SEM (cell line): ENCODE results near the gene KCNMA1.

DNA sequence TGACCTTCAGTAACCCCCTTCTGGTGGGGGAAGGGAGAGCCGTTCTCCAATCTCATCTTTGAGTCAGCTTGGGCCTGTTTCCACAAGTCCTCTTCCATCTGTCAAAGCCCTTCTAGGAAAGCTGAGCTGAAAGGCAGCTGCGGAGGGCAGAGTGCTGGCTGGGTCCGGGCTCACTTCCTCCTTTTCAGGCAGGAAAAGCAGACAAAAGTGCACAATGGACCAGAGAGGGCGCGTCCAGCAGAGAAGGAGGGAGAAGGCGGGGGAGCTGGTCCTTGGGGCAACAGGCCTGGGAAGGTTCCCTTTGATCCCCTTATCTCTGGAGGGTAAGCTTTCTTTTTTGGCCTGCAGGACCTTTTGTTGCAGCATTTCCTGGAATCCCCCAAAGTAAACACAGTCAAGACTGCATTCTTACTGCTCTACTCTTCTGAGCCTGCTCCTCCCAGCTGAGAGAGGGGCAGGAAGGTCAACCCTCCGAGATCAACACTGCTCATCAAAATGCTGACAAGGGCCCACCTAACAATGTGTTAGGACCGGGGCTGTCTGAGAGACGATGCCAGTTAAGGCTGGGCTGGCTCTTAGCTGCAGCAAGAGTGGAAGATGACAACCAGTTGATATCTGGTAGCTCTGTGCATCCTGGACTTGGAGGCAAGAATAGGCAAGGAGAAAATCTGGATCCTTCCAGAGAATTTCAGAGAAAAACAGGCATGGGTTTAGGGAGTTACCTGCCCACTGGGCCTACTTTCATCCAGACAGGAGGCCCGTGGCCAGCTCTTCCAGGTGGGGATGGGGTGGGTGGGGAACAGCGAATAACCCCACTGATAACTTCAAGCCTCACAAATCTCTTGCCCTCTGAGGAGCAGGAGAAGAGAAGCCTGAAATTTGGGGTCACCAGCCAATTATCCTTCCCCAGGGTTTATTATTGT lies 1.0 kb upstream of the LRMDA start:
- PRO-cap: no peak

DNA sequence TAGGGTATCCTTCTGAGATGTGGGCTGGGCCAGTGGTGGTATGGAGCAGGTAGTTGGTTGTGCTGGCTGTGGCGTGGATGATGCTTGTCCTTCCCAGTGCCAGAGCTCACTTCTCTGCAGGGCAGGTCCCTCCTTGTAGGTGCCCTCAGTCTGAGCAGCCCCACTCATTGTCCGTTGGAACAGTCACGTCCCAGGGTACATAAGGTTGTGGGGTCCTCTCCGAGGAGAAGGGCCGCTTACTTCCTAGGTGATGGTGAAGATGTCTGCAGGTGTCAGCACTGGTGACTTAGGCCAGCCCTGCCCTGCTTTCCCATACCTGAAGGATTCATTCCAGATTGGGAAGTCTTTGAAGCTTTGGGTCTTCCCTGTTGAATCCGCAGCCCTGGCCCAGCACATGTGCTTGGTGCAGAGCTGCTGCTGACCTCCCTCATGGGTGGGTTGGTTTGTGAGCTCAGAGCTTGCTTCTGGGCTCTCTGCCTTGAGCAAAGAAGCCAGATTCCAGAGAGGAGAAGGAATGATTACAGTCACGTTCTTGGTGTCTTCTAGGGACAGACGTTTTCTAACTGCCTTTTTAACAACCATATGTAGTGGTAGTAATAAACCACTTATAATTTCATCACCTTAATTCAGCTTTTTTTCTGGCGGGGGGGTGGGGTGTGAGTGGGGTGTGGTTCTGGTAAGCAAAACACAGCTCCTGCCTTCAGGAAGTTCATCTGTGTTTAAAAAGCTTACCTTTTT lies 39.3 kb downstream of the LRMDA start:
- PRO-cap: no peak

- PRO-cap: no peak
Observed at GRCh38 chr10:75576852-75578056, 145.8 kb downstream of the LRMDA start.

GRCh38 chr10:75664256-75664748 lies 232.9 kb downstream of the LRMDA start:
- PRO-cap: no peak

DNA sequence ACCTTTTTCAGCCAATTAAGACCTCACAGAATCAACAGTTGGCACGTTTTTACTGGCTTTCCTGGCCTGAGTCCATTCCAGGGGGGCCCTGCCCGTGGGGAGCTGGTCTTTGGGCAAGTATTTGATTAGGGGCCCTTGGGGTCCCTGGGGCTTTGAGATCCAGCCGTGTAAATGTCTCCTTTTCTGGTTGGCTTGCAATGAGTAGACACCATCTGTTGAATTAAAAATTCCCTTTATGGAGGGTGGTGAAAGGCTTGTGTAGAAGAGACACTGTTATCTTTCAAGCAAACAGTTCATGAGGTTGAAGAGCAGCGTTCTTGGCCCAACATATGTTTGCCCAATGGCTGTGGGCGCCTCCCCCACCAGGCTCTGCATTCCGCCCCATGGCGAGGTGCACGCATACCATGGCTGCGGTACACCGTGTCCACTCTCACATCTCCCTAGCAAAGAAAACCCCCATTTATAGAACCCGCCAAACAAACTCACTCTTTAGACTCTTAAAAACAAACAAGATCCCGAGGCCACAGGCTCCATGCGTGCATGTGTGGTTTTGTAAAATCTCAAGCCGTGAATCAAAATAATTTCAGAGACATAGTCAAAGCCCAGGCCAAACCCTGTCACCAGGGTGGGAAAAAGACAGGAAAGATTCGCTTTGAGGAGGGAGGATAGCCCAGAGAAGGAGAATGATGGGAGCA lies 593.3 kb downstream of the LRMDA start:
- PRO-cap: no peak

DNA sequence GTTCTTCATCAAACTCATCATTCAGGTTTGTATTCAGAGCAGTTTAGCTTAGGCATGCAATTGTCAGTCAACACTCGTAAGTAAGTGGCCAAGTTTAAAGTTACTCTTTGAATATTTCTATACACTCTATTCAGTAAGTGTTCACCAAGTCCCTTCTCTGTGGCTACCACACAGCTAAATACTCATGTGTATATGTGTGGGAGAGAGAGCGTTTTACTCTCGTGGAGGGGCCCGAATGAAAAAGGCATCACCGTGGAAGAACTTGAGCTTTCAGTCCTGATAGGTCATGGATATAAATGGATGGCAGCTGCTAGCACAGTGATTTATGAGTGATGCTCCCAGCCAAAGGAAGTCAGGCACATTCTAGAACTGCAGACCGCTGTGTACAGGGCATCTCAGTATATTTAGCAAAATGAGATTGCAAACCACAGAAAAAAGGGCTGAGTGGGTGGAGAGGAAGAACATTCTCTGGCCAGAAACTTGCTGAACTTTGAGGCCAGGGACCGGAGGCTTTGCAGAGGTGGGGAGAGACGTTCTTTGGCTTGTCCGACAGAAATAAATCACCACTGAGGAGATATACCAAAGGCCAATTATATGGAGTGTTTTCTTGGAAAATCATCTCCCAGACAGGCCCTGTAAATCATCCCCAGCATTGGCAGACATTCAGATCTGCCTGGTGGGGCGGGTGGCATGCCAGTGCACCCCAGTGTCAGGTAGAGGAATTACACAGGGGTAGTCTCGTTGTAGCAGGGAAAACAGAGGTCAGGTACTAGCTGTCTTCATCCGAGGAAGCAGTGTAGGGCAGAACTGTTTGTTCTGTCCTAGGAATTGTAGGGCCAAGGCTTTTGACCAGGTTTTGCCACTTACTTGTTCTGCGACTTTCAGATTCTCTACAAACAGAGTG lies 655.3 kb downstream of the LRMDA start:
- PRO-cap: no peak

DNA sequence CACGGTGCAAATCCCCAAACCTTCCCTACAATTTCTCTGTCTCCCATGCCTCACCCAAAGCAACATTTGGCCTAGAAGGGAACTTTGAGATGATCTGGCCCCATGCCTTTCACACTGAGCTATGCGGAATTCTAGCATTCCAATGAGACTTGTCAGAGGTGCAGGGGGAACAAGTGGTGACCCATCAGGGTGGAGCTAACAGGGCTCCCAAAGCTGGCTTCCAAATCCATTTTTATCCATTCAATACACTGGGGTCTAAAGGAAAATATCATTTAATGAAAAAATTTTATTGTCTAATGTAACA lies 1000.9 kb downstream of the LRMDA start:
- PRO-cap: no peak

DNA sequence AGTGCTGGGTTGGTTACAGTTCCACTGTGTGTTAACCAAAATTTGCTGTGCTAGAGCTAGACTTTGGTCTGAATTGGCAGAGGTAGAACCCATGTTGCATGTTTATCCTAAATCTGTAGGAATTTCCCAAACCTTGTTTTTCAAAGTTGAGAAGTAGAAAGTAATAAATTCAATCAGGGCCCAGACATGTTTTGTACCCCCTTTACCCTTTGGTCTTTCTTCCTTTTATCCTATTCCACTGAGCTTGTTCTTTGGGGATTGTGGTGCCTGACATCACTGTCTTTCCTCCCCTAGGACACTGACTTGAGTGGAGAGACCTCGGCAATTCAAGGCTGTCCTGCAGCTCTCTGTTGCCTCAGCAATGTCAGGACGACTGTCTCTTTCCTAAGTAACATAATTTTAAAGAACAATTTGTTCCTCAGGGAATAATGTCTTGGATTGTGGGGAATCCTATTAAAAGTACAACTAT lies 1078.0 kb downstream of the KCNMA1 start:
- PRO-cap: no peak

- PRO-cap: no peak
Observed at GRCh38 chr10:77072983-77073480, 564.6 kb downstream of the KCNMA1 start.

GRCh38 chr10:77341385-77342068 lies 296.1 kb downstream of the KCNMA1 start:
- PRO-cap: no peak

DNA sequence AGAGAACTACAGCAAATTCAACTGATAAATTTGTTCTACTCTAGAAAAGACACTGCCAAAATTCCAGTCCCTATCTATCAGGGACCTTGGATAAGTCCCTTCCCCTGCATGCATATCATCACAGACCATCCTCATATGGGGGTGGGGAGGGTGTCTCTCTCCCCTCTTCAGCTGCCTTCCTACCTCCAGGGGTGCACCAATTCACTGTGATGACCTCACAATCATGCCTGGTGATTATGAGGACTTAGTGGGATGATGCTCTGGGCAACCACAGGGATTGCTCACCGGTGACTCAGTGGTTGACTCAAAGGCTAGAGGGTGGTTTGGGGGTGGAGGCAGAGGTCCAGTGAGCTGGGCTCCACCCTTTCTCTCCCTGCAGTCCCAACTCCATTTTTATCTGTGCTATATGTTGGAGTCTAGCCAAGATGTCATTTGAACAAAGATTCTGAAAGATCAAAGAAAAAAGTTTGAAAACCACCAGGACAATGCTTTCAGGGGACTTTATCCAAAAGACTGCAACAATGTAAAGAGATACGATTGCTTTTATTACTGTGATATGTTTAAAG lies 286.9 kb downstream of the KCNMA1 start:
- PRO-cap: no peak

DNA sequence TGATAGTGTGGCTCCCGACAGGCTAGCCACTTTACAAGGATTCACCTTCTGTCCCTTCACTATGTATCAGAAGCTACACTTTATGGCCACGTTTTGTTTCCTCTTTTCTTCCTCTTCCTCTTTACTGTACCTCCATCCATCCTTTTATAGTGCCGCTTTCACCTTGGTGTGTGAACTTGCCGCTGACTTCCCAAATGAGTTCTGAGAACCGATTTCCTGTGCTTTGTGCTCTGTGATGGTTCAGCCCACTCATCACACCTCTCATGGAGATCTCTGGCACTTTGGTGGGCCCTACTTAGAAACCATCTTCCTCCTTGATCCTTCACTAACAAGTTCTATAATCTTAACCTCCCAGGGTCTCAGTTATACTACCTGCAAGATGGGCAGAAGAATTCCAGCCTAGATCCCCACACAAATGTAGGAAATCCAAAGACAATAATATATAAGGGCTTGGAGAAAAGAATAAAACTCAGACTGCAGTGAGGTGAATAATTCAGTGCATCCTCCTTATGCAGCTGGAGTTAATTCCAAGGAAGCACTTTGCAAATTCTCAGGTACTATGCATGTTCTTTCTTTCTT lies 272.0 kb downstream of the KCNMA1 start:
- PRO-cap: no peak

- PRO-cap: no peak
Observed at GRCh38 chr10:77526321-77527671, 110.8 kb downstream of the KCNMA1 start.

GRCh38 chr10:77553950-77554459 lies 83.6 kb downstream of the KCNMA1 start:
- PRO-cap: no peak

- PRO-cap: no peak
Observed at GRCh38 chr10:77593762-77595107, 43.4 kb downstream of the KCNMA1 start.

DNA sequence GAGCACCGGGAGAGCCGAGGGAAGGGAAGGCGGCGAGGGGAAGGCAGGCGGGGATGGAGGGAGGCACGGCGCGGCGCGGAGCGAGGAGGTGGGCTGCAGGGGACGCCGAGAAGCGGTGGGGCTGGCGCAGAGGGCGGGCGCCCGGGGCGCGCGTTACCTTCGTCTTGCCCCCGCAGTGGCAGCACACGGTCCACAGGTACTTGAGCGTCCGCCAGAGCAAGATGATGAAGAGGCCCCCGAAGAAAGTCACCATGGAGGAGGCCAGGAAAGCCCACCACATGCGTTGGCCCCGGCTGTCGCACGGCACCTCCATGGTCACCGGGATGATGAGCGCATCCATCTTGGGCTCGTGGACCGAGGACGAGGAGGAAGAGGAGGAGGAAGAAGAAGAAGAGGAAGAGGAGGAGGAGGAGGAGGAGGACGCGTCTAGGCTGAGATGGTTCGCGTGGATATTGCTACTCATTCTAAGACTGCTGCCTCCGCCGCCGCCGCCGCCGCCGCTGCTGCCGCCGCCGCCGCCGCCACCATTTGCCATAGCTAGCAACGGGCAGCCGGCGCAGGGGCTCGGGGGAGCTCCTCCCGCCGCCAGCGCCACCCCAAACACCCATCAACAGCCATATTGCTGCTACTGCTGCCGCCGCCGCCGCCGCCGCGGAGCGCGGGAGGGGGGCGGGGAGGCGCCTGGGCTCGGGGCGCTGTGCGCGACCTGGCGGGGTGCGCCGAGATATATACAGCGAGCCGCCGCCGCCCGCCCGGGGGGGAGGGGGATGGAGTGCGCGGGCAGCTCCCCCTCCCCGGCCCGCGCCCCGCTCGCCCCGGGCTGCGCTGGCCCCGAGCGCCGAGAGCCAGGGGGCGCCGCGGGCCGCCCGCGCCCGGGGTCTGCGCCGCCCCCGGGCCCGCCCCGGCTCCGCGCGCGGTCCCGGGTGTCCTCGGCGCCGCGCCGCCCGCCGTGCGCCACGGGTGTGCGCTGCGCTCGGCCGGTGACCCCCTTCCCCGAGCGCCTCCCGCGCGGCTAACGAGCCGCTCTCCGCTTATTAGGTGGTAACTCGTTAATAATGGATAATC lies at the start of gene KCNMA1:
Gene KCNMA1, minus strand, starts transcription at position 701 of the 1,065 bp plus-strand sequence.
- PRO-cap: bidirectional peak, plus-strand start at position 652 of the sequence, minus-strand start at position 630 of the sequence

DNA sequence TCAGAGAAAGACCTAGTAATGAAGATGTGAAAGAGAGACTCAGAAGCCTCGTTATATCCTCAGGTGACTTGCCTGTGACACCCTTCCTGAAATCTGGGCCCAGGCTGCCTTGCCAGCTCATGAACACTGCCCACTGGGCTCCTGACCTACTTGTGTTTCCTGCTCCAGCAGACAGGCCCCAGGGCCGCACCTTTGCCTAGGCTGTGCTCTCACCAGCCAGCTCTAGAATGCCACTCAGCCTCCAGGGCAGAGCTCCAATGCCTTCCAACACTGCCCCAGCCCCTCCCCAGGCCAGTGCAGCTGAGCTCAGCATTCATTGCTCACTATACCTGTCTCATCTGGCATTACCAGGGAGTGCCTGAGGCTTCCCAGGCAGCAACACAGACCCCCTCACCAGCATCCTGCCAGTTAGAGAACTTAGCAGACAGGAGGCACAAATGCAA lies 94.3 kb downstream of the DLG5 start:
- PRO-cap: no peak

GRCh38 chr10:77865538-77866159 lies 60.9 kb downstream of the DLG5 start:
- PRO-cap: no peak

DNA sequence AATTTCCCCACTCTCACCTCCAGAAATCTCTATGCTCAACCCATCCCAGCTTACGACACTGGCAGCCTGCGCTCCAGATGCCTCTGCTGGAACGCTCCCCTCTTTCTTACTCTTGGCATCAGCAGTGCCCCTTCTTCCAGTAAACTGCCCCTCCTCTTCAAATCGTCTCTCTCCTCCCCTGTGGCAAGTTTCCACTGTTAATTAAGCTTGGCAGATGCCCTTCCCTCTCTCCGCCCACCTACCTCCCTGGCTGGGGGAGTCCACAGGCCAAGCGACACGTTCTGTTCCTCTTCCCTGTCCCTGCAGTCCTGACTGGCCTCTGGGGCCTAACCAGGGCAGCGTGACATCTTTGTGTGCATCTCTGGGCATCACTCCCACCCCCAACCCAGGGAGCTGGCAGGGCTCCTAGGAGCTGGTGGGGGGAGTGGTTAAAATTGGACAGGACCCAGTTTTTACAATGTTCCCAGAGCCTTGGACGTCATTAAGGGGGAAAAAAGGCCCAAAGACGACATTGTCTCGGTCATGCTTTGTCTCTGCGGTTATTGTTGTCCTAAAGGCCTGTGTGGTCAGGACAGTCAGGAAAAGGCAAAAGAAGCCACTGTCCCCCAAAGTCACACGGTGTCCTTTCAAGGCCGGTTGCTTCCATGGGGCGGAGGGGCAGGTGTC lies 54.3 kb downstream of the DLG5 start:
- PRO-cap: no peak

- PRO-cap: no peak
Observed at GRCh38 chr10:77881038-77882017, 45.2 kb downstream of the DLG5 start.